UCH-1 (cell line): ENCODE results near the genes TLR5 and CAPN8.

- RRBS = no CpG with 5 or more reads among the region's 6 CpGs
These were observed 36.3 kb downstream of the MIA3 start for GRCh38 chr1:222654247-222654618.

GRCh38 chr1:222738639-222739216, 1.7 kb downstream of the FAM177B start:
- RRBS = no CpG with 5 or more reads among the region's 6 CpGs

GRCh38 chr1:222739424-222739846, 2.4 kb downstream of the FAM177B start:
- RRBS = no CpG with 5 or more reads among the region's 2 CpGs

GRCh38 chr1:222817542-222818210, 2.8 kb downstream of the DISP1 start:
- RRBS = no CpG with 5 or more reads among the region's 1 CpG

DNA sequence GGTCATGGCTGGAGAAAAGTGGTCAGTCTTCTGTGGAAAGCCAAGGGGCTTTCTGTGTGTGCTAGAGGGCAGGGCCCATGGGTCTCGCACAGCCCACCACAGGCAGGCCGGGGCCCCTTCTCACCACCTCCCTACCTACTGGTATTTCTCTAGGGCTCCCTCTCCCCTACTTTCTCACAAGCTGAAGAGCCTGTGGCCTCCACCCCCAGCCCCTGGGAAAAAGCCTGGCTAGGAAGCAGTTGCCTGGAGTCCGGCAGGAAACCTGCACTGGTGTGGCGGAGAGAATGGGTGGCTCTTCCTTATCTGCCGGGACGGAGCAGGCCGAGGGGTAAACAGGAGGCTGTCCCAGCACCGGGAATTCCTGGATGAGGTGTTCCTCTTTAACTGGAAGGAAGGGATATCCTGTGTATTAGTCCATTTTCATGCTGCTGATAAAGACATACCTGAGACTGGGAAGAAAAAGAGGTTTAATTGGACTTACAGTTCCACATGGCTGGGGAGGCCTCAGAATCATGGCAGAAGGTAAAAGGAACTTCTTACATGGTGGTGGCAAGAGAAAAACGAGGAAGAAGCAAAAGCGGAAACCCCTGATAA, 125.7 kb downstream of the TLR5 start:
- RRBS = 81% methylated on average over 4 of the region's 10 CpGs

GRCh38 chr1:223030318-223031403, 112.4 kb downstream of the TLR5 start:
- RRBS = no CpG with 5 or more reads among the region's 11 CpGs

GRCh38 chr1:223089968-223090347, 53.1 kb downstream of the TLR5 start:
- RRBS = no CpG with 5 or more reads among the region's 4 CpGs

GRCh38 chr1:223142886-223143630, at the start of gene TLR5:
Gene TLR5 (minus strand): TSS chr1:223143248.
- RRBS = 3% methylated on average over 17 of the region's 61 CpGs

DNA sequence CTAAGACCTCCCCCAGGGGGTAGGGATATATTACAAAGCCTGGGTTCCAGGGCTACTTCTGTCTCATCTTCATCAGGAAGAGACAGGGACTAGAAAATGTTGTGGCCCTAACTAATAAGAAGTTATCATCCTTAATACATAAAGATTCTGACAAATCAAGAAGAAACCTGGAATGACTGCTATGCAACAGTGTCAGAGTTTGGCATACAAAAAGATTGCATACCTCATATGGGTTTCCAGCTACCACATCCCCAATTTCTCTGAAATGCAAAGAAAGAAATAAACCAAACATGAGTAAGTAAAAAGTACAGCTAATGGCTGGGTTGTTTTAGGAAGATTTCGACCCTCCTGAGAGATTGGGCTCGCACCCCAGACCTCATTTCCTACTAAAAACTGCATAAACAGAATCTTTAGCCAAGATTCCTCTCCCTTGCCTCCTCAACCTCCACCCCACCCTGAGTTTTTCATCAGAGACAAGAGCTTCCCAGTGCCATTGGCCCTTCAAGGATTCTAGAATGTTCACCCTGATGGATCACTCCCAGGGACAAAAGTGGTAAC, 107.5 kb downstream of the CAPN8 start:
- RRBS = no CpG with 5 or more reads among the region's 2 CpGs

GRCh38 chr1:223654051-223654526, 11.4 kb downstream of the CAPN8 start:
- RRBS = no CpG with 5 or more reads among the region's 6 CpGs

DNA sequence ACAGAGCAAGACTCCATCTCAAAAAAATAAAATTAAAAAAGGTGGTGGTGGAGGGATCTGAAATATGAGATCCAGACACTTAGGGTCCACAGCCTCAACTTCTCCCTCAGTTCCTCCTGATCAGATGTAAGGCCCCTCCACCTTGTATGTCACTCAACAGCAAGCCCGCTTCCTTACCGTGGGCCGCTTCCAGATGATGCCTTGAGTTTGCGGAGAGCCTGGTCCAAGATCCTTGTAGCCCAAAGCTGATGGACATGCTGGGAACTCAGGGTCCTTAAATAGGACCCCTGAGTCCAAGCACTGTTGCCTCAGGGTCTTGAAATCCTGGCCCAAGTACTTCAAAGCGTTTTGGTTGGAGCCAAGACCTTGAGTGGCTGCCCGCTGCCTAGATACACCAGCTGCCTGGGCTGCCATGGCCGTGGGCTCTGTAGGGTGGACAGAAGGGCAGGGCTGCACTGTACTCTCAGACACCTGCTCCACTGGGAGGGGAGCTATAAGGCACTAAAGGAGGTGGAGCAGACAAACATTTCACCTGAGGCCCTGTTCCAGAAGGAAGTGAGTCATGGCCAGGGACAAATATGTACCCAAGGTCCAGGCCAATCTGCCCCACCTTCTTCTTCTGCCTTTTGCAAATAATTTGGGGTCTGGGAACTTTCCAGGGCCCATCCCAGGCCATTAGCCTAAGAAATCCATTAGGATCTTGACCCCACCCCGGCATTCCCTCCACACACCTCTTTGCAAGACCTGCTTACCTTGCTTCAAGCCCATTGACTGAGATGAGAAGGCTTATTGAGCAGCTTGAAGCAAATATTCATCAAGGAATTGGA, at the start of gene CAPN8:
Gene CAPN8 (minus strand): TSS at position 469 of the 827 bp plus-strand sequence.
- RRBS = no CpG with 5 or more reads among the region's 8 CpGs

DNA sequence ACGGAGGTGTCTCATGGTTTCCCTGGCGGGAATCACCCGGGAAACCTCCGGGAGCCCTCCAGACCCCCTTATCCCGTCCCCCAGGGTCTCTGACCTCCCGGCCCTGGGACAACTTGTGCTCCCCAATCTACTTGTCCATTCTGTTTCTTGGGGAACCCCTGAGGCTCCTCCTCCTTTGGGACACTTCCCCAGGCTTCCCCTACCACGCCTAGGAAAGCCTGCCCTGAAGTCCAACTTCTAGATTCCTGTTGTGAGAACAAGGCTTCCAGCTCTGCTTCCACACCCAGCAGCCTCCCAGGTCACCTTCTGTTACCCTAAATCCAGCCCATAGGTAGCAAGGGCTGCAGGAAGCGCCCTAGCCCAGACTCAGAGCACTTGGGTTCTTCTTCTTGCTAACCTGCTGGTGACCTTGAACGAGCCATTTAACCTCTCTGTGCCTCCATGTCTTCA, 1.1 kb downstream of the CAPN2 start:
- RRBS = 7% methylated on average over 3 of the region's 9 CpGs

DNA sequence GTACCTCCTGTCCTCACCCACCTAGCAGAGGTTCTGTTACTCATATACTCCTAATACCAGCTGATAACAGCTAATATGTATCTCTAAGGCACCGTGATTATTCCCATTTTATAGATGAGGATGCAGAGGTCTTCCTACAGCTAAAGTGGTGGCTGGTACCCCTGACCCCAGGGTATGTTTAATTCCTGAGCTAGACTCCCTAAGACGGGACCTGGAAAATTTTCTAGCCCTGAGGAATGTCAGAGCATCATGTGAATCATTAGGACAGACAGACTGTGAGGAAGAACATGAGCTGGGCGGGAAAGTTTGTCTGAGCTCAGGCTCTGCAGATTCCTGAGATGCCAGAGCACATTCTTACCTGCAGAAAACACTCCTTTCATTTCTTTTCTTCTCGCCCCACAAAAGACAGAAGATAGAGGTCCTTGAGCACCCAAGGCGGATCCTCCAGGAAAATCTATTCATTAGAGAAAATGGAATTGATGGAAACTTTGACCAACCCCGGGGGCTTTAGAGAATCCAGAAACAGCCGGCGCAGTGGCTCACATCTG, 6.5 kb downstream of the CAPN2 start:
- RRBS = no CpG with 5 or more reads among the region's 8 CpGs

GRCh38 chr1:223734209-223735036, 22.1 kb downstream of the CAPN2 start:
- RRBS = no CpG with 5 or more reads among the region's 12 CpGs

DNA sequence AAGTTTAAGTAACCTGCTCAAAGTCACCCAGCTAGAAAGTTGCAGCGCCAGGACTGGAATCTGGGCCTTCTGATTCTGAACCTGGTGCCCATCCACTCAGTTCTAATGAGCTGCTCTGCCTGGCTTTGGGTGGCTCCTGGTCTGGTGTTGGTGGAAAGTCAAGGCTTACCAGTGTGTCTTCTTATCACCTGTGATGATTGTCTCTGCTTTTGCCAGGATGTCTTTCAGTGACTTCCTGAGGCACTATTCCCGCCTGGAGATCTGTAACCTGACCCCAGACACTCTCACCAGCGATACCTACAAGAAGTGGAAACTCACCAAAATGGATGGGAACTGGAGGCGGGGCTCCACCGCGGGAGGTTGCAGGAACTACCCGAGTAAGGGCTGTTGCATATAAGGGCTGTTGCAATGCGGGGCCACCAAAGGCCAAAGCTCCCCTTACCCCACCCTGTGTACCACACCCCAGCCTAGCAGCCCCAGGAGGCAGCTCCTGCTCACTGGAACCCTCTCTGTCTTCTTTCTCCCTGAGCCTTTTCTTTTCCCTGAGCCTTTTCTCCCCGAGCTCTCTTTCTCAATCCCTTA, 40.3 kb downstream of the CAPN2 start:
- RRBS = no CpG with 5 or more reads among the region's 9 CpGs

- RRBS = no CpG with 5 or more reads among the region's 18 CpGs
These were observed 59.6 kb downstream of the CAPN2 start for GRCh38 chr1:223771449-223772782.

DNA sequence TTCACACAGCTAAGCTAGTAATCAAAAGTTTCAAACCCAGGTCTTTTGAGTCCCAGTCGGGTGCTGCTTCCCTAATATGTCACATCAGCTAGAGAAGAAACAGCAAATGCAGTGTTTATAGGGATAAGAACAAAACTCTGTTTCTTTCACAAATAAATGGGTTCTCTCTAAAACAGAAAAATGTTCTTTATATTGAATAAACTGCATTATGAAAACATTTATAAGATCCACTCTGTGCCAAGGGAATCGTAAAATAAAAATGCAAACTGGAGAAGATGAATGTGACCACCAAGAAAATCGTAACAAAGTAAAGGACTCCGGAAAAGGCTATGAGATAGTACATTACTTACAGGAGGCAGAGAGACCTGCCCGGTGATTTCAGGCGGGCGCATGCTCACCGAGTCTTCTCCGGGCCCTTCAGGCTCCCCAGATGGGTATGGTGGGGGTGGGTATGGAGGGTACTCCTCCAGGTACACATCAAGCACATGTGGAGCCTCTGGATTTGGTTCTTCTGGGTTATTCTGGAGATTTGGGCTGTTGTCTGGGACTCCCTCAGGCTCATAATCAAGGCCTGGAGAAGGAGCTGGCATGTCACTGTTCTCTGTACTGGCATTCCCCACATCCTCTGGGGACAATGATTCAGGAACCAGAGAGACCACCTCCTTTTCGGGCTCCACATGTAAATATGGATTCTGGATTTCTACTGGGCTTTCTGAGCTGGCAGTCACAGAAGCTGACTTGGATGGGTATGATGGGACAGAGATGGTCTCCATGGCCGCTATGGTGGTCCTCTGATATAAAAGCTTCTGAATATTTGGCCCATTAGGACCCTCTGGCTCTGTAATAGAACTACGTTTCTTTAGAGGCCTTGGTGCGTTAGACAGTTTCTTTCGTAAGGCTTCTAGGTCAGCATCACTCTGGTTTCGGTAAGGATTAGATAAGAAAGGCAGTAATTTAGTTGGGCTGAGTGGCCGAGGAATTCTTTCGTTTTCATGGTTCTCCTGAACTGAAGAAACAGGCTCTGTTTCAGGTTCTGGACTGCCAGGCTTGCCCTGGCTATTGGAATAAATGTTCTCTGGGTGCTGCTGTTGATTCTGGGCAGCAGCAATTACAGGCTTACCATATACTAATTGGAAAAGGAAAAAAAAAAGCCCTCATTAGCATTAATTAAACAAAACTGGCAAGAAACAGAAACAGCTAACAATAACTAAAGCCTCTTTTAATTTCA, 49.9 kb downstream of the TP53BP2 start:
- RRBS = 95% methylated on average over 5 of the region's 17 CpGs

- RRBS = no CpG with 5 or more reads among the region's 11 CpGs
These were observed 42.9 kb downstream of the TP53BP2 start for GRCh38 chr1:223802473-223803572.

GRCh38 chr1:223835690-223836309, 9.9 kb downstream of the TP53BP2 start:
- RRBS = no CpG with 5 or more reads among the region's 6 CpGs